Esophagus squamous epithelium (tissue), 4 donors: ENCODE measurements around the genes GALNTL6 and HMGB2.

GRCh38 chr4:171473581-171473831 lies 339.7 kb upstream of the GALNTL6 start:
- PRO-cap = unidirectional peak, plus-strand start at chr4:171473646
- RAMPAGE, long total RNA, 4 experiments = no peak in any of the 4 experiments

DNA sequence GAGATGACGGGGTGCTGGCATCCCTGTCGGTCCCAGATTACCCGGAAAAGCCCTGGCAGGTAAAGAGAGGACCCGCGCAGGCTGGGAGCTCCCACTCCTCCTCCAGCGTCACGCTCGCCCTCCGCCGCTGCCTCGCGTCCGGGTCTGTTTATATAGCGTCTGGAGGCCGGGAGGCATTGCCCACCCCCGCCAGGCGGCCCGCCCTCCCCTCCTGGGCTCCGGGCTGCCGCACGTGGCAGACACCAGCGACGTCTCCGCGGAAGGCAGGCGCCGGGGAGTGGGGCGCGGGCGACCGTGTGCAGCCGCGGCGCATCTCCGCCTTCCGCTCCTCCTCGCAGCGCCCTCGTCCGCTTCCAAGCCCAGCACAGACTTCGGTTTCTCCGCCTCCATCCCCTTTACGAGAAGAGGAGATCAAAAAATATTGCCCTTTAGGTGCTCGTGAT lies at the start of gene GALNTL6:
TSS of gene GALNTL6 (plus strand) at position 236 of the 443 bp plus-strand sequence.
- PRO-cap = no peak
- RAMPAGE, long total RNA, 4 experiments = no peak in any of the 4 experiments

- PRO-cap = no peak
- RAMPAGE, long total RNA, 4 experiments = no peak in any of the 4 experiments
Observed at GRCh38 chr4:173185705-173186344, 17.2 kb downstream of the GALNT7 start.

GRCh38 chr4:173264756-173265190 lies 69.4 kb downstream of the HMGB2 start:
- PRO-cap = no peak
- RAMPAGE, long total RNA, 4 experiments = no peak in any of the 4 experiments

GRCh38 chr4:173334129-173334512 lies at the start of gene HMGB2:
HMGB2 (minus strand) TSS chr4:173334358.
- PRO-cap = unidirectional peak, minus-strand start at chr4:173334158; bidirectional peak, plus-strand start at chr4:173334756, minus-strand start at chr4:173334353
- RAMPAGE, long total RNA, 4 experiments = start-site peak on the minus strand in 4 of 4 experiments, at chr4:173334315-173334406 at its widest, 253 to 1,949 reads per replicate

DNA sequence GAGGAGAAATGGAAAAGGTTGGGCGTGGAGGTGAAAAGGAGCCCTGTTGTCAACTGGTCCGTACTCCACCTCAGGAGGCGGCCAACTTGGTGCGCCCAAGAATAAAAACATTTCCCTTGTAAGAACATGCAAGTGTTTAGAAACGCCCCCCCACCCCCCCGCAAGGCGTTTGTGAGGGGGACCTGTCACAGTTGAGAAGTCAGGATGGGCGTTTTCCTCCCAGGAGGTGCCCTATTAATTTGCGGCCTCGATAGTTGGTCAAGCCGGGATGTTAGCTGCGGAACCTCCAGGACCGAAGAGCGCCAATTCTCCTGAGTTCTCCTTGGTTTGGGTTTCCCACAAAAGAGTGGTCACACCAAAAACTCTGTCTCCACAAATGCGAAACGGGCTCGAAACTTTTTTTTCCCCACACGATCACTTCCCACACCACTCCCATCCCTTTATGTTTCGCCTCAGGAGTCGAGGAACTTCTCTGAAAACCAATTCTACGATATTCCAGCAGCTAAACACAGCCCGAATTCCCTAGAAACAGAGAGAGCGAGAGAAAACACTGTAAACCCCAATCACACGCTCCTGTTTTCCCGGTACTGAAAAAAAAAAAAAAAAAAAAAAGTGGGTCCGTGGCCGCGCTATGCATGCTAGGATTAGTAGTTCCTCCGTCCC lies 513 bp upstream of the SAP30 start:
- PRO-cap = bidirectional peak, plus-strand start at position 261 of the sequence, minus-strand start at position 97 of the sequence; bidirectional peak, plus-strand start outside the sequence, minus-strand start at position 586 of the sequence
- RAMPAGE, long total RNA, 4 experiments = no peak in any of the 4 experiments

DNA sequence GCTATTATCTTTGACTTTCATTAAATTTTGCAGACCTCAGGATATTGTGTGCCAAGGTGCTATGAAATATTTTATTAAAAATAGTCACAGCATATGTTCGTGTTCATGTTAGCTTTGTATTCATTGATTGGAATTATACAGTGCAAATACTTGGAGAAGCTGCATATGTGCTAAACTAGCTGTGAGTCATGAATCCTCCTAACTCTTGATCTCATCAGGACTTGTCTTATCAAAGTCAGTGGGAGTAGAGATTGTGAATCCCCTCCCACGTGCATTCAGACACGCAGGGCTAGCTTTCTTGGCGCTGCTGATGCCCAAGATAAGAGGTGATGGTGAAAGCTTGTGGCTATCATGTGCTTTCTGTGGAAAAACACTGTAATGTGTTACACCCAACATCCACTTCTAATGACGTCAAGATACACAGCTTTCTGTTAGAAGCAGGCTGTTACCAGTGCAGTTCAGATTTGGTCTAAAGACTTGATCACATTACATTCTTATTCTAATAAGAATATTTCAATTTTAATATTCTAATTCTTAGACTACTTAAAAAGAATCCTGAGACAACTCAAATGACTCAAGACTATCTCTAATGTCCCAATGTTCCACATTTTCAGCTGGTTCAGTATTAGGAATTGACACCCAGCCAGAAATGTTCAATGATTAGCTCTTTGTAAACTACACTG lies 348.7 kb upstream of the HAND2 start:
- PRO-cap = unidirectional peak, plus-strand start at position 456 of the sequence
- RAMPAGE, long total RNA, 4 experiments = no peak in any of the 4 experiments

GRCh38 chr4:174154486-174155007 lies 128.9 kb downstream of the FBXO8 start:
- PRO-cap = no peak
- RAMPAGE, long total RNA, 4 experiments = no peak in any of the 4 experiments

DNA sequence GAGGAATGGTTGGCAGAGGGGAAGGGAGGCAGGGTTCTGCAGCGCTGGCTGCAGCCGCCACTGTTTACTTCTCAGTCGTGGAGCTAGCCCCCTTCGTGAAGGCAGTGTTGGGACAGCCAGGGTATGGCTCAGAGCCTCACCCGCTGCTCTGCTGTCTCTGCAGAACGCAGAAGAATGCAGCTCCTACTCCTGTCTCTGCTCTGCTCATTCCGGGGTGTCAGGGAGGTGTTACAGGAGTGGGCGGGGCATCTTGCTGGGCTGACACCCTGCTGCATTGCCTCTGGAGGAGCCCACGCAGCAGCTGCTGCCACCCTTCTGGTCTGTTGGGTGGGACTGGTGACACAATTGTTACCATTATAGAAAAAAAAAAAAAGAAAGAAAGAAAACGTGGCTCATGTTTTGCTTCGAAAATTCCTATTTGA lies 140.4 kb downstream of the GPM6A start:
- PRO-cap = no peak
- RAMPAGE, long total RNA, 4 experiments = no peak in any of the 4 experiments

GRCh38 chr4:175811716-175812126 lies 343 bp downstream of the GPM6A start:
- PRO-cap = no peak
- RAMPAGE, long total RNA, 4 experiments = no peak in any of the 4 experiments

DNA sequence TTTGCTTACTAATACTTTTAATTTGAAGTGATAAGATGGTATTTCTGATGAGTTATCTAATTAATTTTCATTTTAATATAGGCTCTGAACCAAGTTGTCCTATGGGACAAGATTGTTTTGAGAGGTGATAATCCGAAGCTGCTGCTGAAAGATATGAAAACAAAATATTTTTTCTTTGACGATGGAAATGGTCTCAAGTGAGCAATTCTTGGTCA lies 7.2 kb downstream of the SPCS3 start:
- PRO-cap = no peak
- RAMPAGE, long total RNA, 4 experiments = no peak in any of the 4 experiments

GRCh38 chr4:176439436-176440105 lies 119.8 kb downstream of the SPCS3 start:
- PRO-cap = no peak
- RAMPAGE, long total RNA, 4 experiments = no peak in any of the 4 experiments

GRCh38 chr4:176905473-176905934 lies 112.8 kb upstream of the VEGFC start:
- PRO-cap = no peak
- RAMPAGE, long total RNA, 4 experiments = no peak in any of the 4 experiments

GRCh38 chr4:177606304-177606749 lies 164.1 kb upstream of the AGA start:
- PRO-cap = no peak
- RAMPAGE, long total RNA, 4 experiments = no peak in any of the 4 experiments

- PRO-cap = no peak
- RAMPAGE, long total RNA, 4 experiments = no peak in any of the 4 experiments
Observed at GRCh38 chr4:177907607-177908200, 465.5 kb upstream of the AGA start.

DNA sequence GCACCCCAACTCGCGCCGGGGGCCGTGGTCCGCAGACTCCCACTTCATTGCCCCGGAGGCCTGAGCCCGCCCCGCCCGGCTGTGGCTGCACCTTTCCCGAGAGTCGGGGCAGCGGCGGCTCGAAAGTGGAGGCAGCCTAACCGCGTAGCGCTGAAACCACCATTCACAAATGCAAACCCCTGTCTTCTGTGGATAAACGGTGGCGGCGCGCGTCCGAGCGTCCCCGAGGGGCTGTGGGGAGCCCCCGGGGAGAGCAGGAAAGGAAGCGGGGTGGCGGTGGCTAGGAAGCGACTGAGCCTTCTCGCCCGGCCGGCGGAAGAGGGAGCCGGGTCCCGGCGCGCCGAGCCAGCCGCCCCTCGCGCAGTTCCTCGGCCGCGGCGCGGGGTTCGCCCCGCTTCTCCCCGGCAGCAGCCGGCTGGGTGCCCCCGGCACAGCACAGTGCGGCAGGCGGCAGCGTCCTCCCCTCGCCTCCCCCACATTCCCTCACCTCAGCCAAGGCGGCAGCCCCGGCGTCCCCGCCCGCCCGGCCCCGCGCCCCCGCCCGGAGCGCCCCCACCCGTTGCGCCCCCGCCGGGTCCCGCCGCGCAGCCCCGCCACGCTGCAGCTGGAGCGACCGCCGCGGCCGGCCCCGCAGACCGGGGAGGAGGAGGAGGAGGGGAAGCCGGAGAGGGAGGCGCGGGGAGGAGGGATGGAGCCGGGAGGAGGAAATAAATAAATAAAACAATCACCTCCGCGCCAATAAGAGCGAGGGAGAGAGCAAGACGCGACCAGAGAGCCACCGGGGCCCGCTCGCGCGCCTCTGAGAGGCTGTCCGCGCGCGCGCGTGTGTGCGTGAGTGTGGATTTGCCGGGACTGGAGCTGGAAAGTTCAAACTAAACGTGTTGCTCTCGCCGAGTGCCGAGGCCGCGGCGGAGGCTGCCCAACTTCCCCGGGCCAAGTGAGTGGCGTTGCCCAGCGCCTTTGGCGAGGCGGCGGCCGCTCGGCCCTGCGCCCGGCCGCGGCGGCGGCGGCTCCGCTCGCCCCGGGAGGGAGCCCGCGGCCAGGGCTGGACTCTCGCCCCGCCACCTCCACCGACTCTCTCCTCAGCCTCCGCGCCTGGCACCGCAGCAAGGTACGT lies 2184.7 kb upstream of the TENM3 start:
- PRO-cap = bidirectional peak, plus-strand start at position 770 of the sequence, minus-strand start at position 643 of the sequence
- RAMPAGE, long total RNA, 4 experiments = no peak in any of the 4 experiments

- PRO-cap = no peak
- RAMPAGE, long total RNA, 4 experiments = no peak in any of the 4 experiments
Observed at GRCh38 chr4:180403438-180403864, 1839.8 kb upstream of the TENM3 start.

DNA sequence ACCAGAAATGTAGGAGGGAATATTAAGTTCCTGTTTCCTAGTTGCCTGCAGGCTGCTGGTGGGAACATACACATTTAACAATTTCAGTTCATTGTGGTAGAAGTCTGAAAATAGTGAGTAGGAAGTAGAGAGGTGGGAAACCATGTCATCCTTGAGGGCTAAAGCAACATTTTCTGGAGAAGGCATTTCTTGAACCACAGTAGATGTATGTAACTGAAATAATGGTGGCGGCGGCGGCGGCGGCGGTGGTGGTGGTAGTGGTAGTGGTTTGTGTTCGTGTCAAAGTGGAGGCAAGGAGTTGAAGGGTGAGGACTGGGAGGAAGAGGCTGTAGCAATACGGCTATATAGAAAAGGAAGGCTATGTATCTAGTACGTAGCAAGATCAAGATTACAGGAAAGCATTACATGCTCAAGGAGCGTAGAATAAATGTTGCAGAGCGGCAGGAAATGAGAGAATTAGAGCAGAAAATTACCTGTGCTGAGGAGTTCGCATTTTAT lies 1381.5 kb upstream of the TENM3 start:
- PRO-cap = no peak
- RAMPAGE, long total RNA, 4 experiments = no peak in any of the 4 experiments

DNA sequence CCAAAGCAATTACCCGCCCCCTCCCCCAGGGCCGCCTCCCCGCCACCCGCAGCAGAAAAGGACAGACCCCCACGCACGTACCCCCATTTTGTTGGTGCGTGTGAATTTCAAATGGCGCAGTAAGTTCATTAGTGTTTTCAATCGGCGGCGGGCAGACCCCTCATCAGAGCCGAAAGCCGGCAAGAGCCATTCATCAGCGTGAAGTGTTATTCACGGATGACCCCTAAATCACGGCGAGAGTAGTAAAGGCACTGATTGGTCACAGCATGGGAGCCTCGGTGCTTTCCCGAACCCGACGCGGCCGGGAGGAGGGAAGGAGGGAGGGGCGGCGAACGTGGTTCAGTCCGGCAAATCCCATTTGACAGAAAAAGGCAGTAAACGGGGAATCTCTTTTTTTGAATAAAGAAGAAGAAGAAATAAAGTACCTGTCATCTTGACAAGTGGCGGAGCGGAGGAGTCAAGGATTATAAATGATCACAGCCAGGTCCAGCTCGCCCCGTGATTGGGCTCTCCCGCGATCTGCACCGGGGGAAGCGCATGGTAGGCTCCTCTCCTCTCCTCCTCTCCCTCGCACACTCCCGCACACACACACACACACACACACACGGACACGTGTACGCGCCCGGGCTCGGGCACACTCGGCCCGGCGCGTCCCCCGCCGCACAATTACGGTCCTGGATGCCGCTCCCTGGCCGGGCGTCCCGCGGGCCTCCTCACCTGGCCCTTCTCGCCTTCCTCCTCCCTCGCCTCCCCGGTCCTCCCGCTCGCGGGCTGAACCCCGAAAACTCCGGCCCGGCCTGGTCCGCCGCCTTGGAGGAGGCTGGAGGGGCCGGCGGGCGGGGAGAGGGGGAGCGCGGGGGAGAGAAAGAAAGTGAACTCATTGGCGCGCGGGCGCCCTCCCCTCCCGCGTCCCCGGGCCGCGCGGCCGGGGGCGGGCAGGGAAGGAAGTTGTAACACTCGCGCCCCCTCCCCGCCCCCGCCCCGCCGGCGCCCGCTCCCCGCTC lies 99.3 kb upstream of the TENM3 start:
- PRO-cap = no peak
- RAMPAGE, long total RNA, 4 experiments = start-site peak on the plus strand in 1 of 4 experiments, centred at position 321 of the sequence, 24 reads per replicate

GRCh38 chr4:182191244-182191552 lies 52.0 kb upstream of the TENM3 start:
- PRO-cap = no peak
- RAMPAGE, long total RNA, 4 experiments = no peak in any of the 4 experiments